Hepatocyte (in vitro differentiated cells and primary cell): ENCODE measurements around a stretch of chr4.

DNA sequence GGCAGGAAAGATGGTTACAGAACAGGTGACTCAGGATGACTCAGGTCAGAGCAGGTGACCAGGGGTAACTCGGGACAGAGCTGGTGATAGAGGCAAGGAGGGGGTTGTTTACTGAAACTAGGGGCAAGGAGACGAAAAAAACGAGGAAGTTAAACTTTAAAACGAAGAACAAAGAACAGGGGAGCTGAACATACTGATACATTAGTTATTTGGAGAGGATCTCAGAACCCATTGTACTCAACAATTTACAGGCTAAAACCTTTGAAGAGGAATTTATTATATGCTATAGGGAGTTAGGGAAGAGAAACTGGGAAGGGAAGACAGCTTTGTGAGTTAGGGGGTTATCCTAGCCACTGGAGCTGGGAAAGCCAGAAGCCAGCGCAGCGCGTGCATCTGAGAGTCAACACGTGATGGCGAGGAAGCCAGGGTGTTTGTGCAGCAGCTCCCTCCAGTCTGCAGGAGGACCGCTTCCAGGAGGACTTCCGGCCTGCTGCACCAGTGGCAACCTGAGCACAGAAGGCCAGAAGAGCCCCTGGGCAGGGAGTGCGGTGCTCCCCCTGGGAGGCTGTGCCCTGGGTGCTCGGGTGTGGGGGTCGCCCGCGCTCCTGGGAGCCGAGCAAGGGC, 24.6 kb upstream of the WFS1 start:
- RAMPAGE, long total RNA = no peak
- RRBS = no CpG with 5 or more reads among the region's 17 CpGs

DNA sequence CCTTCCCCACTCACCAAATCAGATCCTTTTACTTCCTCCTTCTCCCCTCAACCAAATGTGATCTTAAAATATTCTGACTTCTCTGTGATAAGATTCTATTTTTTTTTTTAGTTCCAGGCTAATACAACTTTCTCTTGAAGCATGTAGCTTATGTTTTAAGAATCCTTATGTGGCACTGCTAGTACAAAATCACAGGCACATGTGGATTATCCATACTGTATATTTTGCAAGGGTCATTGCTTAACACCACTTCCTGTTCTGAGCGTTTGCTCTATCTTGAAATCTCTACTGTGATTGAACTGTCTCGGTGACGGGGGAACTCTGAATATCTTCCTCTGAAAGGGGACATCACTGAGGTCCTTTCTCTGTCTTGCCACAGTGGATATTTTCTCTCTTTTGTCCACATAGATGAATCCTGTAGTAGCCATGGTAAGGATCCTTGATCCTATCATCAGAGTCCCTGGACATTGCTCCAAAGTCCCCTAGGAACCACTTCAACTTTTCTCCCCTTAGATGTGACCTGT, 2.1 kb upstream of the WFS1 start:
- RAMPAGE, long total RNA = no peak
- RRBS = no CpG with 5 or more reads among the region's 3 CpGs

- RAMPAGE, long total RNA = no peak
- RRBS = 71% methylated on average over 3 of the region's 30 CpGs
Observed at GRCh38 chr4:6324618-6325586, 55.3 kb downstream of the WFS1 start.

GRCh38 chr4:6632893-6633878, 7.3 kb upstream of the MRFAP1 start:
- RAMPAGE, long total RNA = no peak
- RRBS = 100% methylated on average over 1 of the region's 11 CpGs

GRCh38 chr4:6642432-6643131, 2.1 kb downstream of the MRFAP1 start:
- RAMPAGE, long total RNA = no peak
- RRBS = no CpG with 5 or more reads among the region's 6 CpGs

DNA sequence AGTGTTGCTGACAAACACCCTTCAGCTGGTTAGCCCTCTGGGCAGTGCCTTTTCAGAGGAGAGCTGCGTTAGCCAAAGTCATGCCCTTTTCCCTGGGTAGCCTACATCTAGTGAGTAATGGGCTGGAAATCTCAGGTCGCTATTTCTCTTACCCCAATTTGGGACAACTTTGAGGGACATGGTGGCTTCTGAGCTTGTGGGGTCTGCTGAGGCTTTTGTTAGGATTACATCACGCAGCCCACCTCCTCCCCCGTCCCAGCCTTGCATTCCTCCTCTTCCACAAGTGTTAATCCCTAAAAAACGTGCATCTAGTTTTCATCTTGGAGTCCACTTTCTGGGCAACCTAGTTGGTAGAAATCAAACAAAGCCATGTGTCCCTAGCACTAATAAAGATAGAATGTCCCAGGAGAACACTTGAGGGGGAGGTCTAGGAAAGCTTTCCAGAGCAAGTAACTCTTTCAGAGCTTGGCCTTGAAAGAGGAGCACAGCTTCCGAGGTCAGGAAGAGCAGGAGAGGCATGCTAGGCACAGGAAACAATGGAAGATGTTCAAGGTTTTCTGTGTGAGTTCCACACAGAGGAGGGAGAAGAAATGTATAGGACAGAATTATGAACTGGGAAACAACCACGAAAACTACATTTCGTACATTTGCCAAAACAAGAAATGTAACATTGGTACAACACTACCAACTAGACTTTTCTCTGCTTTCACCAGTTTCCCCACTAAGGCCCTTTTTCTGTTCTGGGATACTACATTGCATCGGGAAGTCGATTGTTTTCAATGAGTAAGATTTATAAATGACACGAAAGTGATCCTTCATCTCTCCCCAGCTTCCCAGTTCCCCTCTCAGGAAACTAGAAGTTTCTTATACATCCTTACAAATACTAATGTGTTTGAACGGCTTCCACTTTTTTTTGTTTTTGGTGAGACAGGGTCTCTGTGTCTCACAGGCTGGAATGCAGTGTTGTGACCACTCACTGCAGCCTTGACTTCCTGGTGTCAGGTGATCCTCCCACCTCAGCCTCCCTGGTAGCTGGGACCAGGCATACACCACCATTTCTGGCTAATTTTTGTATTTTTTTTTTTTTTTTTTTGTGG, 3.0 kb downstream of the MRFAP1 start:
- RAMPAGE, long total RNA = no peak
- RRBS = no CpG with 5 or more reads among the region's 12 CpGs

DNA sequence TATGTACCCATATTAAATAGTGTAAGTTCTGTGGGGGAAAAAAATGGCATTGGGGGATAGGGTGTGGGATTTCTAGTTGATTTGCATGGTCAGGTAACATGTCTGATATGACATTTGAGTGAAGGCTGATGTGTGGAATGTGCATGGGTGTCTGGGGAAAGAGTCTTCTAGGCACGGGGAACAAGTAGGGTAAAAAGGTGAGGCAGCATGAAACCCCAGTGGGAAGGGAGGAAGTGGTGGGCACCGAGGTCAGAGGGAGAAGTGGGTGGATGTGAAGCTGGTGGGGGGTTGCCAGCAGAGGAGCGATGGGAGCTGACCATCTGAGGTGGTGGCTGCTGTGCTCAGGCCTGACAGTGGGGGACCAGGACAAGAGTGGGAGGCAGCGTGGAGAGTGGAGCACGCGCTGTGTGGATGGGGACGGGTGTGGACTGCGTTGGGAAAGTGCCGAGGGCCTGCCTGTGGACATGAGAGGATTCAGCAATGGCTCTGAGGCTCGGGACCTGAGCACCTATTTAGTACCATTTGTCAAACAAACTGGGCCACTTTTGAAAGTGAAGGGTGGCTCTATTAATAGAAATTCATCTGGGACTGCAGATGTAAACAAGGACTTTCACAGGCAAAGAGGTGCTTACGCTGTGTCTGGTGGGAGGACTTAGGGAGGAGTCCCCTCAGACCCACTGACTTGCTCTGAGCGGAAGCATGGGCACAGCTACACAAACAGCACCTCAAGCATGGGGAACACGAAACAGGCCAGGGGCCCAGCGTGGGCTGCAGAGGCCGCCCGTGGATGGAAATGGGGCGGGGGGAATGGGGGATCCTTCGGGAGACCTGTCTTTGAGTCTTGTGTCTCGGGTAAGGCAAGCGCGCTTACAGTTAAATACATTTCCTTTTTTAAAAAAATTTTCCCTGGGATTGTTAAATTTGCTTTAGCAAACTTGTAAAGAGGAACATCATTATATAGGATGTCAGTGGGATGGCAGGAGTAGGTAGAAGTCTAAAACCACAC, 3.1 kb downstream of the ENSG00000170846 start:
- RAMPAGE, long total RNA = no peak
- RRBS = no CpG with 5 or more reads among the region's 21 CpGs

- RAMPAGE, long total RNA = no peak
- RRBS = no CpG with 5 or more reads among the region's 18 CpGs
Observed at GRCh38 chr4:6687802-6688633, 5.7 kb upstream of the S100P start.

DNA sequence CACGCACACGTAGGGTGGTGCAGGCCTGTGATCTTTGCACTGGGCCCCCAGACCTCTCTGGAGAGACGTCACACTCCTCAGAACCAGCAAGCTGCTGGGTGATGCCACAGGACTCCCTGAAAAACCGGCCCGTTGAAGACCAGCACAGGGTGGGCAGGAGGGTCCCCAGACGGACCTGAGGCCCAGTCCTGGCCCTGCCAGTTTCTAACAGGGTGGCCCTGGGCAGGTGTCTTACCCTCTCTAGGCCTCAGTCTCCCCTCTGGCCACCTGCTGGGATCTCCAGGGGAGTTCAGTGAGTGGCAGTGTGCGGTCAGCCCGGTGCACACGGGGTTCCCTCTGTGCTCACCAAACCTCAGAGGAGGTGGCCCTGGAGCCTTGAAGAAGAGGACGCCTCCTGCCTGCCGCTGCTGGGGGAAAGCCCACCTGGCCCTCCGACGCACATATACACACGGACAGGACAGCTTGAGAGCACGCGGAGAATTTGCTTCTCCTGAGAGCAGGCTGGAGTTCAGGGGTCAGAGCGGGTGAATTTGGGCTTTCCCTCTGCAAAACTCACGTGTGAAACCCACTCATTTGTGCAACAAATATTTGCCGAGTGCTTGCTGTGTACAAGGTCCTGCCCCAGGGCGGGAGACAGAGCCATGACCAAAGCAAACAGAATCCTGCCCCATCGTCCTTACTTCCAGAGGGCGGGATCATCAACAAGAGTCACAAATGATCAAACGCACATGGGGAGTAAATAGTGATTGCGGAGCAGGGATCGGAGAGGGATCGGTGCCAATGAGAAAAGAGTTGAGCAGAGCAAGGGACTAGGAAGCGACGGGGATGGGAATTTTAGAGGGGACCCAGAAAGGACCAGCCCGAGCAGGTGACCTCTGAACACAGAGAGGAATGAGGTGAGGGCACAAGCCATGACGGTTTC, 17.4 kb downstream of the BLOC1S4 start:
- RAMPAGE, long total RNA = no peak
- RRBS = no CpG with 5 or more reads among the region's 30 CpGs

DNA sequence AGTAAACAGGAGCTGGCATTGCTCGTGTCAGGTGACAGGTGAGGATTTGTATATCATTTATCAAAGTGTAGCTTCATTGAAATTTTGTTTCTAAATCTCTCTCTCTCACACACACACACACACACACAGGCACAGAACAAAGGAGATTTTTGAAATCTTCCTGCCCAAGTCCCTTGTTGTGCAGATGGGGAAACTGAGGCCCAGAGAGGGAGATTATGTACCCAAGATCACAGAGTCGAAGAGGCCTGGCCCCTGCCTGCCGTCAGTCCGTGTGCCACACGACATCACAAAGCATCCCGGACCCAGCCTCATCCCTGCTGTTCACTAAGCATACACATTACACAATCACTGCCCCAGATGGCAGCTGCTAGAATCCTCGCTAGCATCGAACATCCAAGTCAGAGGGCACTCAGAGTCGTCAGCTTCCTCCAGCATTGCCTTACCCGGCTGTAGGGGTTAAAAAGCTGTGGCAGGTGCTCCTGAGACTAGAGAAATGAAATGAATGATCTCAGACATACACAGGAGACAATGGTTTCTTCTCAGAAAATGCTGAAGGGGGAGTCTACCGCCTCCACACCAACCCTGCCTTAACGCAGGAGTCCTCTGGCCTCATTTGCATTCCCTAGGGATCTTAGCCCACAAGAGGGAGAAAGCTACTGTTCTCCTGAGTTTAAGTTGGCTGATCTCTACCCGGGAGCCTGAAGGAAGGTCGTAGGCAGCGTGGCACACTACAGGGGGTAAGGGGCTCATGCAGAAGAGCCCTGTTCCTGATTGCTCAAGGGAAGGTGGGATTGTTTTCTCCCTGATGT, 2.9 kb upstream of the KIAA0232 start:
- RAMPAGE, long total RNA = no peak
- RRBS = no CpG with 5 or more reads among the region's 15 CpGs

- RAMPAGE, long total RNA = no peak
- RRBS = no CpG with 5 or more reads among the region's 17 CpGs
Observed at GRCh38 chr4:6887792-6888430, 21.7 kb upstream of the TBC1D14 start.

DNA sequence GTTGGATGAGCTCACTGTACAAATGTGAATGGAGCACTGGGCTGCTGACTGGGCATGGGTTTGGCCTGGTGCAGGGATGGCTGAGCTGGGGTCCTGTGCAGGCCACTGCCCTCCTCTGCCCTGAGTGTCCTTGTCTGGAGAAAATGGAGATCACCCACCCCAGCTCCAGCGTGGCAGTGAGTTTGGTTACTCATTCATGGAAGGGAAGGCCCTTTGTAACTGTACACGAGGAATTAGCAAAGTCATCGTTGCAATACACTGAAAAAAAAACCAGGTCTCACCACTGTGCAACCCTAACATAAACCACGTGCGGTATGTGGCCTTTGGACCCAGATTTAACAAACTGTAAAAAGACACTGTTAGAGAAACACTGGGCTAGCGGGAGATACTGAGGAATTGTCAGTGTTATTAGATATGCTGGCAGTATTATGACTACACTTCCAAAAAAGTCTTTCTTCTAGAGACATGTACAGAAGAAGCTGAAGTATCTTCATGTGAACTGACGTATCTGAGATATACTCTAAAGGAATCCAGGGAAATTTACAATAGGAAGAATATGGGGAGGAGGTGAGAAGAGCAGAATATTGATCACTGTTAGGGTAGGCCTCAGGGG, 16.0 kb upstream of the TBC1D14 start:
- RAMPAGE, long total RNA = no peak
- RRBS = no CpG with 5 or more reads among the region's 7 CpGs

- RAMPAGE, long total RNA = no peak
- RRBS = 35% methylated on average over 11 of the region's 36 CpGs
Observed at GRCh38 chr4:6953716-6954394, 44.2 kb downstream of the TBC1D14 start.

DNA sequence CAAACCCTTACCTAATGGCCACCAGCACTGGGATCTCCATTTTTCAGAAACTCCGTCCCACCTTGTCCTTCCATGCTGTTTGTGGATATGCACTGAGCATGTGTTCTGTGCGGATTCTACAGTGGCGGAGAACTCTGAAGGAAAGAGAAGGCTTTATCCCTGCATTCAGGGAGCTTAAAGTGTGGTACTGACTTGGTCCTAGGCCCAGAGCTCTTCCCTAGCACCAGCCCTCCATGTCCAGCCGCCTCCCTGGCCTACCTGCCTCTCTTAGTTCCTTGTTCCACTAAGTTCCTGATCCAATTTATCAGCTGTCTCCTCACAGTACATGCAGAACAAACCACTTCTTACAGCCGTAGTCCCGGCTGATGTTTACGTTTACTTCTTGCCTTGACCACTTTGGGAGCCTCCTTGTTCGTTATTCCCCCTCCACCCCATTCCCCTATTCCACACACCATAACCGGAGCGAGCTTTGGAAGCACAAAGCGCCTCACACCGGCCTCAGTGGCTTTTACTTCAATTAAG, 1.9 kb downstream of the TADA2B start:
- RAMPAGE, long total RNA = no peak
- RRBS = 86% methylated on average over 3 of the region's 12 CpGs

DNA sequence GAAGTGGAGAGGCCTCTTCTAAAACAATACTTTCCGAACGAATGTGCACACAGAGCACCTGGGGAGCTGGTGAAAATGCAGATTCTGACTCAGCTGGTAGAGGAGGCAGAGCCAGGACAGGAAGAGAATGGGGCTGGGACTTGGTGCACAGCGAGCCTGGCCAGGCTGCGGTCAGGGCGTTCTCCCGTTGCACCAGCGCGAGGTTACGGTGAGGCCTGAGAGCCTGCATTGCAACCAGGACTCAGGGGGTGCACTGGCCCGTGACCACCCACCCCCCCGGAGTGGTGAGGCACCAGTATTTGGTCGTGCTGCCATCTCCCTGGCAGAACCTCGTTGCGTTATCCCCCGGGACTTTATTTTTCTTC, 2.7 kb downstream of the TADA2B start:
- RAMPAGE, long total RNA = no peak
- RRBS = 93% methylated on average over 5 of the region's 15 CpGs

DNA sequence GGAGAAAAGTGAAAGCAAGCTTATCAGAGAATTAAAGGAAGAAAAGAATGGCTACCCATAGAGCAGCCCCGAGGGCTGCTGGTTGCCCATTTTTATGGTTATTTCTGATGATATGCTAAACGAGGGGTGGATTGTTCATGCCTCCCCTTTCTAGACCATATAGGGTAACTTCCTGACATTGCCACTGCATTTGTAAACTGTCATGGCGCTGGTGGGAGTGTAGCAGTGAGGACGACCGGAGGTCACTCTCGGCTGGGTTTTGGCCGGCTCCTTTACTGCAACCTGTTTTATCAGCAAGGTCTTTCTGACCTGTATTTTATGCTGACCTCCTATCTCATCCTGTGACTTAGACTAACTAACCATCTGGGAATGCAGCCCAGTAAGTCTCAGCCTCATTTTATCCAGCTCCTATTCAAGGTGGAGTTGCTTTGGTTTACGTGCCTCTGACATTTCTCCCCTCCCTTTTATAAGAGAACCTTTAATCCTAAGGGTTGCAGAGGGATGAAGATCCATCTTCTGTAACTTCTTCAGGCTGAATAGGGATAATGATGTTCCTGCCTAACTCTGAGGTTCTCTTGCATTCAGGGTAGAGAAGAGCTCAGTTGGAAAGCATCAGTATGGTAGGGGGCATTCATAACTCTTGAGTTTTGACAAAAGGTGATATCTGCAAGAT, 16.8 kb upstream of the GRPEL1 start:
- RAMPAGE, long total RNA = no peak
- RRBS = no CpG with 5 or more reads among the region's 8 CpGs

DNA sequence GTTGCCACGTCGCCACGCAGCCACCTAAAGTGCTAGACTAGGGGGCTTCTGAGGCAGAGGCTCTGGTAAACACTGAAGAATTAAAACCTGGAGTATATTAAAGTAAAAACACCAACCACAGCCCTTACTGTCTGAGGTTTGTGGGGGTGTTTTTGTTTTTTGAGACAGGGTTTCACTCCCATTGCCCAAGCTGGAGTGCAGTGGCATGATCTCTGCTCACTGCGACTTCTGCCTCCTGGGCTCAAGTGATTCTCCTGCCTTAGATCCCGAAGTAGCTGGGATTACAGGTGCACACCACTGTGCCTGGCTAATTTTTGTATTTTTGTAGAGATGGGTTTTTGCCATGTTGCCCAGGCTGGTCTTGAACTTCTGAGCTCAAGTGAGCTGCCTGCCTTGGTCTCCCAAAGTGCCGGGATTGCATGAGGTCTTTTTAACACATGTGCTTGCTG, 59.9 kb upstream of the SORCS2 start:
- RAMPAGE, long total RNA = no peak
- RRBS = no CpG with 5 or more reads among the region's 6 CpGs

DNA sequence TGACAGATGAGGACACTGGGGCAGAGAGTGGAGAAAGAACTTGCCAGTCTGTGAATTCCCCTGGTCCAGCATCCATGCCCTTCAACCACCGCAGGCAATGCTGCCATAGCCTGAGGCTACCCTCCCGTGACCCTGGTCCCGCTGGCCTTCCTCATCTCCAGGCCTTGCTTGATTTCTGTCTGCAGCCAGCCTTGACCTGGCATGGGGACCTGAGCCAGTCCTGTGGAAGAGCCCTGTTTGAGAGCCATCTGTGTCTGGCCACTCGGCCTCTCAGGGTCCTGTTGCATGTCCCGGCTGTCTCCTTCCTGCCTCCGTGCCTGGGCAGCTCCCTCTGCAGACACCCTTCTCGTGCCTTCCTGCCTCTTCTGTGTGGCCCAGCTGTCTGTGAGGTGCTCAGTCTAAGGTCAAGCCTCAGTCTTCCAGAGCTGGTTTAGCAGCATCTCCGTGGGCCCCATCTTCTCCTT, 108.3 kb downstream of the SORCS2 start:
- RAMPAGE, long total RNA = no peak
- RRBS = no CpG with 5 or more reads among the region's 8 CpGs

- RAMPAGE, long total RNA = no peak
- RRBS = no CpG with 5 or more reads among the region's 11 CpGs
Observed at GRCh38 chr4:7336821-7337168, 97.9 kb downstream of the PSAPL1 start.

- RAMPAGE, long total RNA = no peak
- RRBS = 53% methylated on average over 2 of the region's 7 CpGs
Observed at GRCh38 chr4:7389738-7389941, 45.1 kb downstream of the PSAPL1 start.